Measurements from ENCODE around the gene ATP10B.

- RRBS, 2 experiments: 100% methylated on average over 1 of the region's 5 CpGs
CAGE:
- cytosol, long polyA minus RNA: no peak
- cytosol, long polyA plus RNA: no peak
- long polyA plus RNA: no peak
- nucleus, long polyA minus RNA: no peak
- nucleus, long polyA plus RNA: no peak
These were observed 50.6 kb upstream of the PWWP2A start for GRCh38 chr5:160169851-160170258.

DNA sequence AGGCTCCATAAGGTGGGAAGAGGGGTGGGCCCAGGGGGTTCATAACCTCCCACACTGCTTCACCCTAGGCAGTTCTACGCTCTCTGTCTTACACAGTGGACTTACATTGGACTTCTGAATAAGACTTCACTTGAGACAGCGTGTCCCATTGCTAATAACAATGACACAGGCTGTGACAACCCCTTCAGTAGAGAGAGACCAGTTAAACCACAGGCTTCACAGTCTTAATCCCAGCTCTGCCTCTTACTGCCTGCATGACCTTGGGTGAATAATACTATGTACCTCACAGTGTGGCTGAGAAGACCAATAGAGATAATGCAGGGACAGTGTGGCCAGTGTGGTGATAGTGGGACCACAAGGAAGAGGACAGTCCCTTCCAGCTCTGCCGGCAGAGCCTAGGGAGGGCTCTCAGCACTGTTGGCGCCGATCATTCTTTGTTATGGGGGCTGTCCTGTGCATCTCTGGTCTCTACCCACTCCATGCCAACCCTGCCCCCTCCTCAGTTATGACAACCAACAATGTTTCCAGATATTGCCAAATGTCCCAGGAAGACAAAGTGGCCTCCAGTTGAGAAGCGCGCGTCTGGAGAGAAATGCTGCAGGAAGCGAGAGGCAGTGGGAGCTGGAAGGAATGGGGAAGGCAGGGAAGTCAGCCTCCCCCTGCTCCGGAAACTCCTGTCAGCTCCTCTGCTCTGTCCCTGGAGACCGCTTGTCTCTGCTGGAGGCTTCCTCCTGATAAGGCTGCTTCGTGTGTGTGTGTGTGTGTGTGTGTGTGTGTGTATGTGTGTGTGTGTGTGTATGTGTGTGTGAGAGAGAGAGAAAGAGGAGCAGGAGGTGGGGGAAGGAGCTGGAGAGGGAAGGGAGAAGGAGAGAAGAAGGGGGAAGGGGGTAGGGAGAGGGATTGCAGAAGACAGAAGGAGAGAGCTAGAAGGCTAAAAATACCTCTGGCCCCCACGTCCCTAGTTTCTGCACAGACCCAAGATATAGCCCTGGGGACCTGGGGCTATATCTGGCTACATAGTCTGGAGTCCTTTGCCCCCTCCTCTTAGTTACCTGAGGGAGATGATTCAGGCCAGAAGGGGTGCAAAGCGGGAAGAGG lies 31.8 kb upstream of the FABP6 start:
- RRBS, 2 experiments: no CpG with 5 or more reads among the region's 14 CpGs
CAGE:
- cytosol, long polyA minus RNA: no peak
- cytosol, long polyA plus RNA: no peak
- long polyA plus RNA: no peak
- nucleus, long polyA minus RNA: no peak
- nucleus, long polyA plus RNA: no peak

GRCh38 chr5:160287288-160288147 lies 24.8 kb downstream of the CCNJL start:
- RRBS, 2 experiments: no CpG with 5 or more reads among the region's 10 CpGs
CAGE:
- cytosol, long polyA minus RNA: no peak
- cytosol, long polyA plus RNA: no peak
- long polyA plus RNA: no peak
- nucleus, long polyA minus RNA: no peak
- nucleus, long polyA plus RNA: no peak

GRCh38 chr5:160693931-160694447 lies 158.0 kb downstream of the ATP10B start:
- RRBS, 2 experiments: no CpG with 5 or more reads among the region's 4 CpGs
CAGE:
- cytosol, long polyA minus RNA: no peak
- cytosol, long polyA plus RNA: no peak
- long polyA plus RNA: no peak
- nucleus, long polyA minus RNA: no peak
- nucleus, long polyA plus RNA: no peak

- RRBS, 2 experiments: no CpG with 5 or more reads among the region's 8 CpGs
CAGE:
- cytosol, long polyA minus RNA: no peak
- cytosol, long polyA plus RNA: no peak
- long polyA plus RNA: no peak
- nucleus, long polyA minus RNA: no peak
- nucleus, long polyA plus RNA: no peak
These were observed at the start of gene ATP10B for GRCh38 chr5:160851781-160852462. ATP10B (minus strand) TSS chr5:160852211.

DNA sequence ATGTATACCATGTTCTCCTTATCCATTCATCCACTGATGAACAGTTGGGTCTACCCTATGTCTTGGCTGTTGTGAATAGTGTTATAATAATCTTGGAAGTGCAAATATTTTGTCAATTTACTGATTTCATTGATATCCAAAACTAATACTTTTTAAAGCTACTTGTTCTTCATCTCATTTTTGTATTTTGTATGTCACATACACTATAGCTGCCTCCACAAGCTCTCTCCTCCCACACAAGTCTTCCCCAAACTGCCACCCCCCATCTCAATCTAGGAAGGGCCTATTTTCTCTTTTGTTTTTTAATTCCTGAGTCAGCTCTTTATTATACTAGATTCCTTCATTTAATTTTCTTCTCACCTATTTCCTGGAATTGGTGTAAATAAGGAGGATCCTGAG lies 277.5 kb downstream of the GABRB2 start:
CAGE:
- cytosol, long polyA minus RNA: no peak
- cytosol, long polyA plus RNA: no peak
- long polyA plus RNA: no peak
- nucleus, long polyA minus RNA: no peak
- nucleus, long polyA plus RNA: no peak

GRCh38 chr5:163153568-163153780 lies 283.9 kb upstream of the CCNG1 start:
- RRBS, 2 experiments: no CpG with 5 or more reads among the region's 1 CpG
CAGE:
- cytosol, long polyA minus RNA: no peak
- cytosol, long polyA plus RNA: no peak
- long polyA plus RNA: no peak
- nucleus, long polyA minus RNA: no peak
- nucleus, long polyA plus RNA: no peak

DNA sequence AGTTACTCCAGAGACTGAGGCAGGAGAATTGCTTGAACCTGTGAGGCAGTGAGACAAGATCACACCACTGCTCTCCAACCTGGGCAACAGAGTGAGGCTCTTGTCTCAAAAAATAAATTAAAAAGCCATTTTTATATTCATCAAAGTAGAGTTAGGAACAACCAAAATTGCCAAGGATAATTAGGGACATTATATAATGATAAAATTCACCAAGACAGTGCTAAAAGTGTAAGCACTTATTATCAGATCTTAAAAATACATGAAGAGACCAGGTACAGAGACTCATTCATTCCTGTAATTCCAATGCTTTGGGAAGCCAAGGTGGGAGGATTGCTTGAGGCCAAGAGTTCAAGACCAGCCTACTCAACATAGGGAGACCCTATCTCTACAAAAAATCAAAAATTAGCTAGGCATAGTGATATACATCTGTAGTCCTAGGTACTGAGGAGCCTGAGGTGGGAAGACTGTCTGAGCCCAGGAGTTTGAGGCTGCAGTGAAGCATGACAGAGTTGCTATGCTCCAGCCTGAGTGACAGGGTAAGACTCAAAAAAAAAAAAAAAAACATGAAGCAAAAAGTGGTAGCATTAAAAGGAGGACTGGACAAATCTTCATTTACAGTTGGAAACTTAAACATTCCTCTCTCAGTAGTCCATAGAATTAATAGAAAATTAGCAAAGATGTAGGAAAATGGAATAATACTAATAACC lies 9.7 kb downstream of the CCNG1 start:
CAGE:
- cytosol, long polyA minus RNA: no peak
- cytosol, long polyA plus RNA: no peak
- long polyA plus RNA: no peak
- nucleus, long polyA minus RNA: no peak
- nucleus, long polyA plus RNA: no peak

- RRBS, 2 experiments: no CpG with 5 or more reads among the region's 3 CpGs
CAGE:
- cytosol, long polyA minus RNA: no peak
- cytosol, long polyA plus RNA: no peak
- long polyA plus RNA: no peak
- nucleus, long polyA minus RNA: no peak
- nucleus, long polyA plus RNA: no peak
These were observed 22.2 kb downstream of the HMMR start for GRCh38 chr5:163482519-163483214.

DNA sequence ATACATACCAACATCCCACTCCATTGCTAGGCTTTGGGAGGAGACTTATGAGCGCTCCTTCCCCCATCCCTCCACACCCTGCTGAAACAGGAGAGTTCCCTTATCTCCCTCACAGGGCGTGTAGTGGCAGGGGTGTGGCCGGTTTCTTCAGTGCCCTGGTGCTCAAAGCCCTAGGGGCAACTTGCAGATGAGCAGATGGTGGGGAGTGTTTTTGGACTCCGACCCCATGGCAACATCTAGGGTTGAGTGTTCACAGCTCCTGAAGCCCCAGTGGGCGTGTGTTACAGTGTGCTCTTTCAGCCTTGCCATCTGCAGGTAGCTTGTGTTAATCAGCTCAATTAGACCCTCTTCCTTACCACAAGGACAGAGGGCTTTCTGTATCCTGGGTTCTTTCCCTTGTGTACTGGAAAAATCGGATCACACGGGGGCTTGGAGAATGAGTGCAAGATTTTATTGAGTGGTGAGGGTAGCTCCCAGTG lies 409.5 kb downstream of the MAT2B start:
- RRBS, 2 experiments: no CpG with 5 or more reads among the region's 7 CpGs
CAGE:
- cytosol, long polyA minus RNA: no peak
- cytosol, long polyA plus RNA: no peak
- long polyA plus RNA: no peak
- nucleus, long polyA minus RNA: no peak
- nucleus, long polyA plus RNA: no peak

- RRBS, 2 experiments: no CpG with 5 or more reads among the region's 14 CpGs
CAGE:
- cytosol, long polyA minus RNA: no peak
- cytosol, long polyA plus RNA: no peak
- long polyA plus RNA: no peak
- nucleus, long polyA minus RNA: no peak
- nucleus, long polyA plus RNA: no peak
These were observed 52.8 kb upstream of the TENM2 start for GRCh38 chr5:166926041-166926485.

- RRBS, 2 experiments: no CpG with 5 or more reads among the region's 9 CpGs
CAGE:
- cytosol, long polyA minus RNA: no peak
- cytosol, long polyA plus RNA: no peak
- long polyA plus RNA: no peak
- nucleus, long polyA minus RNA: no peak
- nucleus, long polyA plus RNA: no peak
These were observed 400.2 kb downstream of the TENM2 start for GRCh38 chr5:167378775-167379633.

- RRBS, 2 experiments: no CpG with 5 or more reads among the region's 1 CpG
CAGE:
- cytosol, long polyA minus RNA: no peak
- cytosol, long polyA plus RNA: no peak
- long polyA plus RNA: no peak
- nucleus, long polyA minus RNA: no peak
- nucleus, long polyA plus RNA: no peak
These were observed 645.9 kb upstream of the WWC1 start for GRCh38 chr5:167645543-167645892.

DNA sequence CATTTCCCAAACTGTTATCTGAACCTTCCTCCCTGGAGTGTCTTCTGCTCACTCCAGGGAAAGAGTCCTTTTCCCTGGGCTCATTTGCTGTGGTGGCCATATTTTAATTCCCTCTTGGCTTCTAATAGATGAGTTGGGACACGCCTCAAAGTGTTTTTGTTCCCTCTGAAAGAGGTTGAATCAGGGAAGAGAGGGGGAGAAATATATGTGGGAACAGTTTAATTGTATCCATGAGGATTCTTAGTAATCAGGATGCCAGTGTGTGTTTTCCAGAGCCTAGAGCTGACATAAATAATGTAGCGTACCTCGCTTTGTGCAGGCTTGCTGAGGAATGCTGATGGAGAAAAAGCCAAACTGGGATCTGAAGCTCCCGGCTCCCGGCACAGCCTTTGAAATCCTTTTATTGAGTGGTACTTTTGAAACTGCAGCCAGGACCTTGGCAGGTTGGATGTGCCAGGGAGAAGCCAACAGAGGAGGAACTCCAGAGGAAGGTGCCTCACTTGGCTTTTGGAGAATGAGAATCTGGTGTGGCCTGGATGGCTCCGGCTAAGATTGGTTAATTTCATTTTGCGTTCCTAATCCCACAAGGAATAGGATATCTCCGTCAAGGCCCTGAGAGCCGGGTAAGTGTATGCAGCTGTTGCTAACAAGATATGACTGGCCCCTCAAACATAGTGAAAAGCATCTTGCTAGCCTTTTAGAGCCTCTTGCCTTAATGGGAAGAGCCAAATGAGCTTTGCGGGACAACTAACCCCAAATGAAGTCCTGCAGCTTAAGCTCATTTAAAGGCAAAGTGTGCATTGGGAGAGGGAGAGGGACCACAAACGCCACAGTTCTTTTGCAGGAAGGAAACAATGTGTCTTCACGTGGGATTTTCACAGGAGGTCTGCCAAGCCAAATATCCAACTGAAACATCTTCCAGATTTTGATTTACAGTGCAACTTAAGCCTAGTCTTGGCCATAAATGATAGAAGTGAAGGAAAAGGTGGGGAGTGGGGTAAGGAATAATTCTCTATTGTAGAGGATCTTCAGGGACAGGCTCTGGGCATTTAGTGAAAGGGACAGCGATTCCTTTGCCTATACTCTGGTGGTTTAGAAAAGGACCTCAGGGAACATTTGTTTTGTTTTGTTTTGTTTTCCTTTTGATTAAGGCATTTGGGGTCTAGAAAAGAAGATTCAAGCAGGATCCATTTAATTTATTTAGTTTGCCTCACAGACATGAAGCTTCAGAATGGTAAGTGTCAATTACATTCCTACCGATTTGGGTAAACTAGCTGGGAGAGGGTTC lies 470.9 kb upstream of the WWC1 start:
- RRBS, 2 experiments: no CpG with 5 or more reads among the region's 14 CpGs
CAGE:
- cytosol, long polyA minus RNA: no peak
- cytosol, long polyA plus RNA: no peak
- long polyA plus RNA: no peak
- nucleus, long polyA minus RNA: no peak
- nucleus, long polyA plus RNA: no peak

- RRBS, 2 experiments: no CpG with 5 or more reads among the region's 18 CpGs
CAGE:
- cytosol, long polyA minus RNA: no peak
- cytosol, long polyA plus RNA: no peak
- long polyA plus RNA: no peak
- nucleus, long polyA minus RNA: no peak
- nucleus, long polyA plus RNA: no peak
These were observed 87.1 kb upstream of the PANK3 start for GRCh38 chr5:168666170-168666736.

- RRBS, 2 experiments: no CpG with 5 or more reads among the region's 1 CpG
CAGE:
- cytosol, long polyA minus RNA: no peak
- cytosol, long polyA plus RNA: no peak
- long polyA plus RNA: no peak
- nucleus, long polyA minus RNA: no peak
- nucleus, long polyA plus RNA: no peak
These were observed 218.8 kb upstream of the PANK3 start for GRCh38 chr5:168798011-168798288.

DNA sequence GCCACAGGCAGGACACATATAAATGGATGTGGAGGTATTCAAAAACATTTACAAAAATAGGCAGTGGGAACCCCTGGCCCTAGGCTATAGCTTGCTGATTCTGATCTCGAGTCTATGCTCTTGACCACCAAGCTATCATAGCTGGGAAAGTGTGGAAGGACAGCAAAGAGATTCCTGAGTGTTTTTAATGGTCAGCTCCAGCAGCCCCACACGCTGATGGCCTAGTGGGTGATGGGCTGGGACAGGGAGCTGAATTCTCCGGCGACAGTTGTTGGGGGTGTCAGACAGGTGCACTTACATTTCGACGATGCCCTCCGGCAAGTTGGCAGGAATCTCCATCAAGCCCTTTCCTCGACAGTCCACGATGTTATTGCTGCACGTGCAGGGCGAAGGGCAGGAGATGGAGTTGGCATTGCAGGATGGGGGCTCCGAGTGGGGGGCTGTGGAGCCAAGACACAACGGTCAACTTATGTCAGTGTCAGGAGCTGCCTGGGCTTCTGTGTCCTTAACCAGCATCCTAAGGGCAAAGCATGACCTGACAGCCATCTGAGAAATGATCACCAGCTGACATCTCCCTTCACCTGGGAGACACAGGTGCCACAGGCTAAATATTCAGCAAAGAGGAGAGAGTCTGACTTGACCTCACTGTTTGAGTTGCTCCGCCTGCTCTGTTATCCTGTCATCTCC lies 227.1 kb upstream of the PANK3 start:
- RRBS, 2 experiments: 55 to 90% methylated on average over 2 to 5 of the region's 14 CpGs
CAGE:
- cytosol, long polyA minus RNA: no peak
- cytosol, long polyA plus RNA: no peak
- long polyA plus RNA: no peak
- nucleus, long polyA minus RNA: no peak
- nucleus, long polyA plus RNA: no peak

DNA sequence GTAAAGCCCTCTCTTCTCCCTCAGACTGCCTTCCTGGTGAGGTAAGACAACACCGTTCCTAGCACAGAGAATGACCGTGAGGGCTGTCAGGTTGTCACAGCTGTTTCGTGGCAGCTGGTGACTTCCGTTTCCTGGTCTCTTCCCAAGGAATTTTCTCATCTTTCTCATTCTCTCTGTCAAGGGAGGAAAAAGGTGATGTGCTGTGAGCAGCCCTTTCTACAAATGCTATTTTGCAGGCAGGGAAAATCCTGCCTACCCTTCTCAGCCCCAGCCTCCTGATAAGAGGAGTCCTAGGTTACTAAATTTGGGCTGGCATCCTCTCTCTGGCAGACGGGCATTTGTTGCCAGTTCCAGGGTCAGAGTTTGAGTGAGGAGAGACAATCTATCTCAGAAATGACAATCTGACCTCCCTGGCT lies 263.5 kb upstream of the PANK3 start:
- RRBS, 2 experiments: no CpG with 5 or more reads among the region's 5 CpGs
CAGE:
- cytosol, long polyA minus RNA: no peak
- cytosol, long polyA plus RNA: no peak
- long polyA plus RNA: no peak
- nucleus, long polyA minus RNA: no peak
- nucleus, long polyA plus RNA: no peak

DNA sequence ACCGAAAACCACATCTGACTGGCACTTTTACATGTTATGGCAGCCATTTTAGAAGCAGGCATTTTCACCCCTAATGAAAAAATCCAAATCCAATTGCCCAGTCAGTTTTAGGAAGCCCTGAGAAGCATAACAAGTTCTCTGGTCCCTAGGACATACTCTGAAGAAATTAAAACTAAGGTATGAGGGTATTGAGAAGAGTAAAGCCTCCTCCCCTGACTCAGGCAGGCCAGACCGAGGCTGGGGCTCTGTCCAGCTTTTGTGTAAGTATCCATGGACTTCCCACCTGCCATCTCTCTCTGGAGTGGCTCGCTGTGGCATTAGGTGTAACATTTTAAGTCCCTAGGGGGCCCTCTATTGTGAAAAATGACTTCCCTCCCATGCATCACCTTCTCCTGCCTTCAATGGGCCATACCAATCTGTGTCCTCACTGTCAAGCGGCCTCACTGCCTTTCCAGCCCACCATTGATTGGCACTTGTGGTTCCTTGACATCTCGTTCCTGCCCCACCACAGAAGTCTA lies 205.6 kb downstream of the SLIT3 start:
- RRBS, 2 experiments: no CpG with 5 or more reads among the region's 5 CpGs
CAGE:
- cytosol, long polyA minus RNA: no peak
- cytosol, long polyA plus RNA: no peak
- long polyA plus RNA: no peak
- nucleus, long polyA minus RNA: no peak
- nucleus, long polyA plus RNA: no peak

GRCh38 chr5:169286697-169286905 lies 14.3 kb downstream of the SLIT3 start:
- RRBS, 2 experiments: no CpG with 5 or more reads among the region's 6 CpGs
CAGE:
- cytosol, long polyA minus RNA: no peak
- cytosol, long polyA plus RNA: no peak
- long polyA plus RNA: no peak
- nucleus, long polyA minus RNA: no peak
- nucleus, long polyA plus RNA: no peak

All from HepG2 (cell line).